Measurements from ENCODE around the genes TGDS and GPR180.

DNA sequence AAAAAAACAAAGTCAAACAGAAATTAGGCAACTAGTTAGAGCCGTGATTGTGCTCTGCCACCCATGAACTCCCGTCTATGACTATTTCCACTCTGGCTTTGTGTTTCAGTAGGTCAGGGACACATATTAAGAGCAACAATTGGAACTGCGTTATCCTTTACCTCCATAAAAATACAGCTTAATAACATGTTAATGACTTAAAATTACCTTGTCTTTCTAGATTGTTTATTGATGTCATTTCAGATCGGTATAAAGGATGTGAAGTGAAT lies 269 bp upstream of the GPC6 start:
- PRO-cap, result bidirectional peak, plus-strand start outside the sequence, minus-strand start at position 100 of the sequence
- RAMPAGE, long total RNA, 4 experiments, result no peak in any of the 4 experiments

DNA sequence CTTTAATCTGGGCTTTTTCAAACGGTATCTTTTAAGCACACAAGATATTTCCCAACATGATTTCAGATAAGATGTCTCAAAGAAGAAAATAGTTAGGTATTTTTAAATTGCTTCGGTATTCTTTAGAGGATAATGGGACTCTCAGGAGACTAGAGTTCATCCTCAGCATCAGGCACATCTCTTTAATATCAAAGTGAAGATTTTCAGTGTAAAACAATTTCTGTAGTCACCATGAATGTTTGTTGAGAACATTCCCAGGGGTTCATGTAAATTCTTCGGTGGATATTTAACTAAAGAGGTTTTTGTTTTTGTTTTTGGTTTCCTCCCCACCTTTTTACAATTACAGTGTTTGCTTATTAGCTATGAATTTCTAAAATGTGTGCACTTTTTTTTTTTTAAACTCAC lies 2.7 kb downstream of the GPC6 start:
- PRO-cap, result no peak
- RAMPAGE, long total RNA, 4 experiments, result no peak in any of the 4 experiments

- PRO-cap, result bidirectional peak, plus-strand start at chr13:94549860, minus-strand start at chr13:94549724
- RAMPAGE, long total RNA, 4 experiments, result no peak in any of the 4 experiments
These were observed 46.1 kb downstream of the TGDS start for GRCh38 chr13:94549685-94550515.

- PRO-cap, result bidirectional peak, plus-strand start at chr13:94596313, minus-strand start at chr13:94596152
- RAMPAGE, long total RNA, 4 experiments, result start-site peak on the minus strand in 4 of 4 experiments, at chr13:94596146-94596247 at its widest, 153 to 426 reads per replicate
These were observed at the start of gene TGDS for GRCh38 chr13:94595972-94596499. TGDS (minus strand) TSS chr13:94596152.

DNA sequence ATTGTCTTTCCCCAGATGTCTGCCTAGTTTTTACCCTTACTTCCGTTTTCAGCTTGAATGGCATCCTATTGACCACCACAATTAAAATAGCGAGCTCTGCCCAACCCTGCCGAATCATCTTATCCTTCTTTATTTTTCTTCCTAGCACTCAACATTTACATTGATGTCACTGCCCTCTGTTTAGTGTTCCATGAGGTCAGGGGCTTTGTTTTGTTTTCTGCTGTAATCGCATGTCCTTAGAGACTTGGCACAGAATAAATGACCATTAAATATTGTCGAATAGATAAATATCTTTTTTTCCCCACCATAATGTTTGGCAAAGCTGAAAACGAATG lies 1.4 kb upstream of the TGDS start:
- PRO-cap, result no peak
- RAMPAGE, long total RNA, 4 experiments, result no peak in any of the 4 experiments

DNA sequence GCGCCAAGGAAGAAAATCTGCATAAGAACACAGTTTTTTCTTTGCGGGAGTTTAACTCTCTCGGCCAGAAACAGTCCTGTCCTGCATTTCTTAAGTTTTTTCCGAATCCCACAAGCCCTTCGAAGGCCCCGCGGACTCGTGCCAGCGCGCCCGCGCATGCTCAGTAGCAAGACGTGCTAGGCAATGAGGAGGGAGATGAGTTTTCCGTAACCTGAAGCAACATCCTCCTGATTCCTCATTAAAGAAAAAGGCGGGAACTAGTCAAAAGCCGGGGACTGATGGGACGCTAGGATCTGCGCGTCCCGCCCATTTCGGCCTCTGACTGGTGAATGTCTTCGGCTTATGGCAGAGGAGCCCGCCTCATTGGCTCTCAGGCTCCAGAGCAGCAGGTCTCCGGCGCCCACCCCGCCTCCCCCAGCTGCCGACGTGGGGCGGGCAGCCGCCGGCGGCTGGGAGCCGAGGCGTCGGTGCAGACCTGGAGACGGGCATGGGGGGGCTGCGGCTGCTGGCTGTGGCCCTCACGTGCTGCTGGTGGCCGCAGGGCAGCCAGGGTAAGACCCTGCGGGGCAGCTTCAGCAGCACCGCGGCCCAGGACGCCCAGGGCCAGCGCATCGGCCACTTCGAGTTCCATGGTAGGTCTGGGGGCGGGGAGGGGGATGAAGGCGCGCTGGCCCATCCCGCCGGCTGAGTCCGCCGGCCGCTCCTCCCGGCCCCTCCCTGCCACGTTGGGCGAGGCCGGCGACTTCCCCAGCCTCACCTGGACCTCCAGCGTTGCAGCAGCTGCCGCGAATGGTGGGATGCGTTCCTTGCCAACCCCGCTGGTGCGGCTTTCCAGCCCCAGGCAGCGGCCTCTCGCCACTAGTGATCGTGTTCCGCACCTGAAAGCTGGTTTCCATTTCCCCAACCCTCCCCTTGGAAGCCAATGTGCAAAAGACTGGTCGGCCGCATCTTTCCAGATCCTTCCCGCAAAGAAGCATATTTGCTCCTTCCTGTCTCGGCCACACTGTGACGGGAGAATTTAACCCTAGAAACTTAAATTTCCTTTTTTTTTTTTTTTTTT lies at the start of gene GPR180:
Gene GPR180 (plus strand): TSS at position 417 of the 1,060 bp plus-strand sequence.
- PRO-cap, result bidirectional peak, plus-strand start at position 429 of the sequence, minus-strand start at position 158 of the sequence
- RAMPAGE, long total RNA, 4 experiments, result start-site peak on the plus strand in 2 of 4 experiments, centred at positions 448 to 451 of the sequence, 287 to 401 reads per replicate

DNA sequence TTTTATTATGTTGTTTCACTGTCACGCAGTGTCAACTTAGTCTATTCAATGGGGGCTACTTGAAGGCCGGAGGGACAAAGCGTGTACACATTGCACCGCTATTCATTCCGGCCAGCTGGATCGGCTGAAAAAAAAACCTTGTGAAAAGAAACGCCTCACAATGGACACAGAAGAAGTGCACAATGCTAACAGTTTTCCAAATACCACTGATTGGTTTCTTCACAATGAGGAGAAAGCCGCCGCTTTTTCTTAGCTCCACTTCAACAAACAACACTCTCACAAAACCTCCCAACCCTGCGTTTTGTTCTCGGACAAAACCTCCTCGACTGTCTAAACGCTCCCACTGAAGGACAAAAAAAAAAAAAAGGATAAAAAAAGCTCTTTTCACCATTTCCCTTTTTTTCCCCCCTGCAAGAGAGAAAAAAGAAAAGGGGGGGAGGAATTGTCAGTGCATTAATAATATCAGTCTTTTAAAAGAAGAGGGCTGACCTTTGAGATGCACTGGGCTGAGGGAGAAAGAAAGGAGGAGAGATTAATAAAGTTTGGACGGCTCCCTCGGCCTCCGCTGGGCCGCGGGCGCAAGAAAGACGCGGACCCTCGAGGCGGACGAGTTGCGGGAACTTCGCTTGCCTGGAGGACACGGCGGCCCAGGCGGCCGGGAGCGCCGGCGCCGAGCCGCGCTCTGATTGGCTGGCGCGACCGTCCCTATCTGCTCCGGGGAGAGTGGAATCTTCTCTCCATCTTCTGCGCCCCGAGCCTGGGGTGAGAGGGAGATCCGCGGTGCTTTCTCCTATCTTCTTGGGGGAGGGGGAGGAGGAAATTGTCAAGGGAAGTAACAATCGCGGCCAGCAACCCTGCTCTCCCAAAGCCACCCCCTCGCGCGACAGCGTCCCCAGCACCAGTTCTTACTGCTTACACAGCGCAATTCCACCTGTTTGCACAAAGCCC lies 5.2 kb downstream of the SOX21 start:
- PRO-cap, result no peak
- RAMPAGE, long total RNA, 4 experiments, result no peak in any of the 4 experiments

DNA sequence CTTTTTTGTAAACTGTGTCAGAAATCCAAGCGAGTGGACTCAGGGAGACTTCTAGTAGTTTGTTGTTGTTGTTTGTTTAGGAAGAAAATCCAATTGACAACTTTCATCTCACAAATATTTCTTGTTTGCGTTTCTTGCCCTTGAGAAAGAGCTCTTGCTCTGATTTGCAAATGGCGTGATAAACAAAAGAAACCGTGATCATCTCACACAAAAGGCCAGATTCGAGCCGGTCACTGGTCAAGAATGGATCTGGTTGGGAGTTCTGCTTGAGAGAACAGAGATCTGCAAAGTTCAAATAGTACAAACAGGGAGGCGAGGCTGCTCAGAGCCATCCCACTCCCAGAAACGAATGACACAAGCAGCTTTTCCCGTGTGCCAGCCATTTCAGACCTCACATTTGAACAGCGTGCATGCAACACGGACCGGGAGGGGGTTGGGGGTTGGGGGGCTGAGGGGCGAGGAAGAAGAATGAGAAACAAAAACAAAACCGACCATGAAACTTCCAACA lies 1.9 kb downstream of the SOX21 start:
- PRO-cap, result no peak
- RAMPAGE, long total RNA, 4 experiments, result no peak in any of the 4 experiments

DNA sequence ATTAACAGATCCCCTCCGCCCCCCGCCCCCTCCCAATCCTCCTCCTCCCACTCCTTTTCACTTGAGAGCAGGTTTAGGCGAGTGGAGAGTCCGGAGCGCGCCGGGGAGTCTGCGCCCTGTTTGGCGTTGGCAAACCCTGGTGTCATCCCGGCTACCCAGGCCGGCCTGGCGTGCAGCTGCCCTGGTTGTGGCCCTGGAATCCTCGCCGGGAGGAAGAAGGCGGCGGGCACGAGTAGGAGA lies 1.1 kb upstream of the SOX21 start:
- PRO-cap, result no peak
- RAMPAGE, long total RNA, 4 experiments, result no peak in any of the 4 experiments

GRCh38 chr13:94968353-94969147 lies 256.2 kb upstream of the SOX21 start:
- PRO-cap, result no peak
- RAMPAGE, long total RNA, 4 experiments, result no peak in any of the 4 experiments

DNA sequence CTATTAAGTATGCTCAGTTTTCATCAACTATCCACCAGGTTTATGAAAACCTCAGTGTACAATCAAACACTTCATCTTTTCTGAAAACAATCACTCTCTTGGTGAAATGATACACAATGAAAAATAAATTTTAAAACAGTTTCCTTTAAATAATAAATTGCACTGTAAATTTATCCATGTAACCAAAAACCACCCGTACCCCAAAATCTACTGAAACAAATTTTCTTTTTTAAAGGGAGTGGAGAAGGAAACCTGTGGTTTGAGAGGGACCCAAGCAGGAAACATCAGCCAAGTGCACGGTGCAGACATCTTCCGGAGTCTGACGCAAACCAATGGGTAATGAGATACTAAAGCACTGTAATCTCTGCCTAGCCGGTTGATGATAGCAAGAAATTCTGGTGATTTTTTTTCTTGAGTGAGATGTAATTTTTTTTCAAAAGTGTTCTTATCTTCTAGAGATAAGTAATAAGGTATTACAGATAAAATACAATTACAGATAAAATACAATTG lies 115.4 kb downstream of the ABCC4 start:
- PRO-cap, result no peak
- RAMPAGE, long total RNA, 4 experiments, result no peak in any of the 4 experiments

GRCh38 chr13:95533588-95534300 lies 18.8 kb upstream of the CLDN10 start:
- PRO-cap, result no peak
- RAMPAGE, long total RNA, 4 experiments, result no peak in any of the 4 experiments

DNA sequence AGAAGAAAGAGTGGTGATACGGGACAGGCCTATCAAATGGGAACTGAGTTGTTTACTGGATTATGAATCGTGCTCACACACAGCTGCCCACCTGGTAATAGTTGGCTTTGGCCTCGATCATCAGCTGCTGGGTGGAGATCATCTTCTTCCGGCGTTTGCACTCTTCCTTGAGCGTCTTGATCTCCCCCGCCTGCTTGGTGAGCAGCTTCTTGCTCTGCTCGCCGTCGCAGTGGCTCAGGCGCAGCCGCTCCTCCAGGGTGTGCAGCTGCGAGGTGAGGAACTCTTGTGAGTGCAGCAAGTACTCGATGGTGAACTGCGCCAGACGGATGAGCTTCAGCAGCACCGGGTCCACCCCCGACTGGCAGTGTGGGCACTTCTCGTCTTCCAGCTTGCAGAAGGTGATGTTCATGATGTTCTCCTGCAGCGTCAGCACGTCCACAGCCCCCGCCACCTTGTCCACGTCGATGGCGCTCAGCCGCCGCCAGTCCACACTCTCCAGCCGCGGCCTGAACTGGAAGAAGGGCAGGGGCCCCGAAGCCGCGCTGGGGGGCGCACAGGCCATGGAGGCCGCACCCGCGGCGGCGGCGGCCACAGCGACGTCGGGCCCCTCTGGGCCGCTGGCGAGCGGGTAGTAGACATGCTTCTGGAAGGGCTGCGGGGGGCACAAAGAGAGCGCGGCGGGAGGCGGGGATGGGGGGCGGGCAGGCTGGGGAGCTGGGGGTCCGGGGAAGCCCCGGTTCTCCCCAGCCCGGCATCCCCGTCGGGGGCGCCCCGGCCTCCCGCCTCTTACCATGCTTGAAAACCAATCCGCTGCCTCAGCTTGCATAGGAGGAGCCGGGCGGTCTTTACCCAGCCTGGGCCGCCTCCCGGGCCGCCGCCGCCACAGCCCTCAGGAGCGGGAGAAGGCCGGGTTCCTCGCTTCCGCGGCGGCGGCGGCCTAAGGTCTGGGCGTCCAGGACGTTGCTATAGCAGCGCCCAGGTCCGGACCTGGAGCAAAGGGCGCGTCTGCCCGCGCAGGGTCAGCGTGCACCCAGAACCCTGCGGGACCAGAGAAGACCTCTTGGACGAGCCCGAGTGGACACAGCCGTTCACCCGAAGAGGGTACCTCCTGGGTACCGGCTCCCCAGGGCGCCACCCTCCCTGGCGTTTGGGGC lies 2.9 kb downstream of the DZIP1 start:
- PRO-cap, result no peak
- RAMPAGE, long total RNA, 4 experiments, result no peak in any of the 4 experiments

DNA sequence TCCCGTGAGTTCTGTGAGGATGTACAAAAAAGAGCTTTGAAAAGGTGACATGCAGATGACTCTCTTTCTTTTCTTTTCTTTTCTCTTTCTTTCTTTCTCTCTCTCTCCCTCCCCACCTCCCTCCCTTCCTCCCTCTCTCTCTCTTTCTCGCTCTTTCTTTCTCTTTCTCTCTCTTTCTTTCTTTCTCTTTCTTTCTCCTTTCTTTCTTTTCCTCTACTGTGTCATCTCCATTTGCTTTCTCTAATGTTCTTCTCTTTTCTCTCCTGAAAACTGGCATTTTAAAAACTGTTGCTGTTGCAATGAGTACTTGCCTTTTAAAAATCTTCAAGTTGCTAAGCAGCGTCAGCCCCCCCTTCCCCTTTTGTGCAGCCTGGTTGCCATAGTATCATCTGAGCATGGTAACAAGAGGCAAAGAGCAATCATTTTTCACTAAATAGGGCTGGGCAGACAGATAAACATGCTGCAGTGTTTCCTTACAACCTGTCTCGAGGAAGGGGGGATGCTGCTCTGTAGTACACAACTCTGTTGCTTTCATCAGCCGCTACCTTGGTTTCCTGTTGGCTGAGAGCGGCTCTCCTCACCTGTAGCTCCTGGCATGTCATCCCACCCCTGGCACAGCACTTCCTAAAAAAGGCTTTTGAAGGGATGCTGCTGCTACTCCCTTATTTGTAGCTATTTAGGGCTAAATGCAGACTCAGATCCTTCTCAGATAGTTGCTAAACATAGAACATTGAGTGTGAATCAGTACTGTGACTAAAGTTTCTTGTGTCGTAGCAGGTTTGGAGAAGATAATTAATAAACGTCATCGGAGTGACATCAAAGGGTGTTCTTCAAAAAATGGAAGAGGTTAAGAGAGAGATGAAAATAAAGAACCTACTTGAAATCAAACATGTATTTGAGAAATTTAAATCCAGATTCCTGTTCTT lies 108.6 kb upstream of the MBNL2 start:
- PRO-cap, result unidirectional peak, minus-strand start at position 600 of the sequence
- RAMPAGE, long total RNA, 4 experiments, result no peak in any of the 4 experiments

DNA sequence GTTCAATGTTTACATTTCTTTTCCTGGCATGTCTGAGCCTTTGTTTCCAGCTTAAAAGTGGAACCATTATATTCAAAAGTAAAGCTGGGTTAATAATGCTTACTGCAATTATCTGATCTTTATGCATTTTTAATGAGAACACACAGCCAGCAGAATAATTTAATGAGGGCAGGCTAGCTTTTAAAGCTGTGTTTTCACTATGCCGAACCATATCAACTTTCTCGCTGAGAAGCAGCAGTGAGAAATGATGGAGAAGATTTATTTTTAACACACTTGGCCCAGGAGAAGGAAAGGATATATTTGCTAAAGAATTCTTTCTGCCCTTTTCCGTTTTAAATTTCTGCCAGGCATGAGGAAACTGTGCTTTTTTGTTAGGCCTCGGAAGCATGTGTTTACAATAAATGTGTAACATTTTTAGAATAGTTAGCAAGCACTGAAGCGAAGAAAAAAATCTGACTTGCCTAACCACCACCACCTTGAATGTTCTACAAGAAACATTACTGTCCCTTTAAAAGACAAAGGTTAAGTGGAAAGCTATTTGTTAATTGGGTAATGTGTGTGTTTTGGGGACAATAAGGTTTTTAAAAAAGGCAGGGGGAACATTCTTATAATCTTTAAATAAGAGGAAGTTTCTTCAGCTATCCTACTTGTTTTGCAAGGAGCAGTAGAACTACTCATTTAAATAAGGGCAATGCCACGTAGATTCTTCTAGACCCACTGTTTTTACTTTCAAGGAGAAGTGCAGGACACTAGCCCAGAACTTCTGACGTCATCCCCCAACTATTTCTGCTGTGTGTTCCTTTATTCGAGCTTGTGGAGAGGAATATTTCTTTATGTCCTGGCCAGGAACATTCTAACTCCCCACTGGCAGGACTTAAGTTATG lies 1.2 kb downstream of the MBNL2 start:
- PRO-cap, result bidirectional peak, plus-strand start at position 830 of the sequence, minus-strand start at position 719 of the sequence
- RAMPAGE, long total RNA, 4 experiments, result no peak in any of the 4 experiments

DNA sequence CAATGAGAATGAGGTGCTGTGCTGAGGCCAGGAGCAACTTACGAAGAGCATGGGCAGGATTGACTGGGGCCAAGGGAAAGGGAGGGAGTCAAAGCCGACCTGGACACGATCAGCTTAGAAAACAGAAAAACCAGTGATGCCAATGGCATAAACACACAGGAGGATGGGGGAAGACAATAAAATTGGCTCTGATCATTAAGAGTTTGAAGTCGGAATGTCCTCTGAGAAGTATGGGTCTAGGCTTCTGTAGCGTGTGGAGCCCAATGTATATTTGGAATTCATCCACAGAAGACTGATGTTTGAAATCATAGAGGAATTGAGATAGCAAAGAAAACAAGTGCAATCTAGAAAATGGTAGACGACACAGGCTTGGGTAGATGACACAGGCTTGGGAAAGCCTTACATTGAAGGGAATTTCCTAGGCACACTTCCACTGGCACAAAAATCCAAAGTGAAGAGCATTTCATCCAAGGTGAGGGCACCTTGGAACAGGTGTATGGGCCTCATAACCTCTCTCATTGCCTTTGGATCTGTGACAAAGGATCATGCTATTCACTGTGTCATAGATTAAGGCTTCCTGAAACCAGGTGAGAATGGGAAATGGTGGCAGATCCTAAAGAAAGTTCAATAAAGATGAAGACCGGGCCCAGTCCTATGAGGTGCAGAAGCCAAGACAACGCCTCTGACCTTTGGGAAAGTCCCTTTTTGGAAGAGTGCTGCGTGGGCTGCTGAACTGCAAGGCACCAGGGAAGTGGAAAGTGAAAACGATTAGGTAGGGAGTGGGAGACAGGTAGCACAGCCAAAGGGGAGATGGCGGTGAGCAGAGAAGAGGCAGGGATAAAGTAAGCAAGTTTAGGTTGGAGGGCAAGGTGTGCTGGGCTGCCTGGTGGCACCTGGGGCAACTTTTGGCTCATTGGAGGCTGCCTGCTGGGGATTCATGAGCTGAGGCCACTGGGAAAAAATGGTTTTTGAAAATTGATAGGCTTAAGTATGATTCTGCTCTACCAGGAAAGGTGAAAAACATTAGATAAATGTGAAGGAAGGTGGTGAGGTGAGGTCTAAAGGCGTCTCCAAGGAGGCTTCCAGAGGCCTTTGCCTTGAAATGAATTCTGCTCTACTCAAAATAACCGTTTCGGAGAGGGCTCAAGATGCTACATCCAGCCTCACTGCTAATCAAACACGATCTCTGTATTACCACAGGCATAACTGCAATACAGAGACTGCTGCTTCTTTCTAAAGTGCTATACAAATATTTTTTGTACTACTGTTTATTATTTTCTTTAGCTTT lies 16.2 kb downstream of the MBNL2 start:
- PRO-cap, result no peak
- RAMPAGE, long total RNA, 4 experiments, result no peak in any of the 4 experiments

GRCh38 chr13:97245138-97245387 lies 22.9 kb downstream of the MBNL2 start:
- PRO-cap, result no peak
- RAMPAGE, long total RNA, 4 experiments, result no peak in any of the 4 experiments

DNA sequence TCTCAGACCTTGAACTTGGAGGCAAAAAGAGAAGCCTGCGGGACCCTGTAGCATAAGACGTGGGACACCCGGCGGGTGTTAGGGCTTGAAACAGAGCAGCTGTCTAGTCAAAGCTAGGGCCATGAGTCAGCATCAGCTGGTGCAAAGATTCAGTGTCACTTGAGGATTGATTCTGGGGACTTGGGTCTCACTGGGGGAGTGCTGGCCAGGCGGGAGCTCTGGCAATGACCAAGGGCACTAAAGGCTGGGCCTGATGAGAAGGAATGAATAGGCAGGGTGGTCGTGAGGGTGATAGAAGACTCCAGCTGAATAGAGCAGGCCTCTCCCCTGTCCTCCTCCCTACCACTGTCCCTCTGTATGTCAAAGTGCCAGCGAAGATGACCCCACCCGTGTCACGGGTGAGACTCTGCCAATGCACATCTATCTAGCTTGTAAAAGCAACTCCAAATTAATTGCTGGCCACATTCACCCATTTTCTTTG lies 97.1 kb downstream of the MBNL2 start:
- PRO-cap, result no peak
- RAMPAGE, long total RNA, 4 experiments, result no peak in any of the 4 experiments

GRCh38 chr13:97340270-97340904 lies 93.6 kb upstream of the RAP2A start:
- PRO-cap, result no peak
- RAMPAGE, long total RNA, 4 experiments, result no peak in any of the 4 experiments

DNA sequence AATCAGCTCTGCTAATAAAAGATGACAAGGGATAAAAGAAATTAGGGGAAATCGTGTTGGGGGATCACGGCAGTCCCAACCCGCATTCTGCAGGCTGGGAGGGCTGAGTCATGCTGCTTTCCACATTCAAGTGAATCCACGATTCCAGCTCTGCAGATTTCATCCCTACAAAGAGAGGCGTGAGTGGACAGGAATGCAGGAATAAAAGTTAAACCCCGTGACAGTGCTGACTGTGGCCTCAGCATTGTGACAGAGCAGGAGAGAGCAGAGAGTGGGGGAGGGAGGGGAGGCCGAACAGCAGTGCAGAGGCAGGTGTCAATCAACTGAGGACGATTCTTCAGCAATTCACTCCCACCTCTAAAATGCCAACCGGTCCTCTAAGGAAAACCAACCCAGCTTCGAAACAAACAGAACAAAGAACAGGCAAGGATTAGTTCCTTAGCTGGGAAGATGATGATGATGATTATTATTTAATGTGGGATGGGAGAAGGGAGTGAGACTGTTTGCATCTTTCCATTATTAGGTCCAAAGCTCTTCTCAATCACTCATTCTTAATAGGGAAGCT lies 66.4 kb upstream of the RAP2A start:
- PRO-cap, result no peak
- RAMPAGE, long total RNA, 4 experiments, result no peak in any of the 4 experiments